Measurements from ENCODE around the genes WNT8A, CDC23, GFRA3, FAM53C and SIL1.

DNA sequence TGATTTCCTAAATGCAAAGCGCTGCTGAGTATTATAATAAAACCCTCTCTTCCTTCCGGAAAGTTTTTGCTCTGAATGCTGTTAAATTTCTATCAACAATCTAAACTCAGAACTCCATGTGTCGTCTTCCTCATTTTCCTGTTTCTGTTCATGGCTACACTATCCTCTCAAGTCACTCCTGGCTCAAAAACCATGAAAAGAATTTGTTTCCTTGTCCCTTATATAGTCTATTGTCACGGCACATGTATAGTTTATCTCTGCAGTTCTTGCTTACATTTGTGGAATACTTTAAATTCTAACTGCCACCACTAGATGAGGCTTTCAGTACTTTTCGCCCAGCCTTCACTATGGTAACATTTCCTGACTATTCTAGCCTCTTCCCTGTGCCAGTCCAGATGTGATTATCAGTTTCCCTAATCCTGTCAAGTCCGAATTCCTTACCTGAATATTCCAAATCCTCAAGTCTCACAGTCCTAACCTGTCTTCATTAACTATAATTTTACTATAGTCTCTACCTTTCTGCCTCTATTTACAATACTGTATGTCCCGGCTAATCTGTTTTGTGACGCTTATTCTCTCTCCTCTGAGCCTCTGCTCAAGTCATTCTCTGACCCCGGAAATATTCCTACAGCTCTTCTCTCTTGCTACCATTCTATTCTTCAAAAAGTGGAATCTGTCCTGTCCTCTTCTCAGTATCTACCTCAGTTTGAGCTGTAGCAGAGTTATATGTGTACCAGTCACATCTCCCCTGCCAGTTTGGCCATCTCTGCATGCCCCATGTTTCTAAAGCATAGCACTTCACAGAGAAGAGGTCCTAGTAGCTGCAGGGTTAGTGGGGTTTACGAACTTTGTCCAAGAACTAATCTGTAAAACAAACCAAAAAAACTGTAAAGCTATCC, 34.8 kb downstream of the PKD2L2 start:
- PRO-cap = no peak

- PRO-cap = no peak
Measured at GRCh38 chr5:137979472-137980103, 53.3 kb downstream of the FAM13B start.

- PRO-cap = no peak
Measured at GRCh38 chr5:138033314-138034348, 752 bp upstream of the FAM13B start.

DNA sequence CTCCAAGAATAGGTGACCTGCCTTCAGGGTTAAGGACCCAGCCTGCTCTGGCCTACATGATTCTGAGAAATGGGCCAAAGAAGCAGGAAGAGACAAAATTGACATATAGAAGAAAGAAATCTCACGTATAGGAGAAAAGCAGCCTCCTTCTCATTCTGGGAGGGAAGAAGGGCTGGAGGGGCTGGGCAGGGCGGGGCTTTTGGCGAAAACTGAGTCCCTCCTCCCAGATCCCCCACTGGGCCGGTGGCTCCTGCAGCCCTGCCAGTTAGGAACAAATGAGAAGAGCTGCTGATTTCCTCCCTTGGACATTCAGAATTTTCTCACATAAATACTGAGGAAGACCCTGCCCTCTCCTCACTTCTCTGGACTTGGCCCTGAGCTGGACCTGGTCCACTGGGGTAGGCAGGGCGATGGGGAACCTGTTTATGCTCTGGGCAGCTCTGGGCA, at the start of gene WNT8A:
Gene WNT8A, plus strand, starts transcription at position 354 of the 447 bp plus-strand sequence.
- PRO-cap = no peak

- PRO-cap = bidirectional peak, plus-strand start at chr5:138213084, minus-strand start at chr5:138213083; bidirectional peak, plus-strand start at chr5:138213575, minus-strand start at chr5:138213323; unidirectional peak, plus-strand start at chr5:138213724
Measured at GRCh38 chr5:138212912-138213917, at the start of gene CDC23. Gene CDC23, minus strand, starts transcription at chr5:138213323.

- PRO-cap = no peak
Measured at GRCh38 chr5:138241698-138242569, 28.8 kb upstream of the CDC23 start.

GRCh38 chr5:138273426-138274026, 895 bp downstream of the GFRA3 start:
- PRO-cap = no peak

- PRO-cap = no peak
Measured at GRCh38 chr5:138274027-138274862, at the start of gene GFRA3. Gene GFRA3, minus strand, starts transcription at chr5:138274621.

GRCh38 chr5:138337673-138338524, at the start of gene FAM53C:
Gene FAM53C, plus strand, starts transcription at chr5:138338266.
- PRO-cap = bidirectional peak, plus-strand start at chr5:138337755, minus-strand start at chr5:138337745; bidirectional peak, plus-strand start at chr5:138338266, minus-strand start at chr5:138337966

DNA sequence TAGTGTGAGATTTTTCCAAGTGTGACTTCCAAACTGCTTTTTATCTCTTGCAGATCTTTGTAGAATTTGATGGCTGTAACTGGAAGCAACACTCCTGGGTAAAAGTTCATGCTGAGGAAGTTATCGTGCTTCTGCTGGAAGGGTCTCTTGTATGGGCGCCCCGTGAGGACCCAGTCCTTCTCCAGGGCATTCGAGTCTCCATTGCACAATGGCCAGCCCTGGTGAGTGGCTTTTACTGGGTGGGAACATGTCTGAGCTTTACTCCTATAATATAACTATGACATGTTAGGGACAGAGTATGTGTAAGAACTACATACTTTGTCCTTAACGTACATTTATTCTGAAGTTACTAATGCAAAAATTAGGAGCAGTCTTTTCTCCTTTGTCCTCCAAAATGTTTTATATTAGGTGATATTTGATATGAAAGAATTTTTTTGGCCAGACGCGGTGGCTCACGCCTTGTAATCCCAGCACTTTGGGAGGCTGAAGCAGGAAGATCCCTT, 20.2 kb downstream of the KDM3B start:
- PRO-cap = no peak

DNA sequence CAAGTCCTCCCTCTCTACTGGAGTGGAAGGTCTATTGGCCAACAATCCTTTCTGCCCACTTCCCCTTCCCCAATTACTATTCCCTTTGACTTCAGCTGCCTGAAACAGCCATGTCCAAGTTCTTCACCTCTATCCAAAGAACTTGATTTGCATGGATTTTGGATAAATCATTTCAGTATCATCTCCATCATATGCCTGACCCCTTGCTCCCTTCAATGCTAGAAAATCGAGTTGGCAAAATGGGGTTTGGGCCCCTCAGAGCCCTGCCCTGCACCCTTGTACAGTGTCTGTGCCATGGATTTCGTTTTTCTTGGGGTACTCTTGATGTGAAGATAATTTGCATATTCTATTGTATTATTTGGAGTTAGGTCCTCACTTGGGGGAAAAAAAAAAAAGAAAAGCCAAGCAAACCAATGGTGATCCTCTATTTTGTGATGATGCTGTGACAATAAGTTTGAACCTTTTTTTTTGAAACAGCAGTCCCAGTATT, 3.0 kb downstream of the EGR1 start:
- PRO-cap = no peak

GRCh38 chr5:138529694-138530367, 13.2 kb downstream of the ETF1 start:
- PRO-cap = no peak

GRCh38 chr5:138536245-138536572, 6.8 kb downstream of the ETF1 start:
- PRO-cap = no peak

- PRO-cap = no peak
Measured at GRCh38 chr5:138726934-138727359, 26.3 kb upstream of the CTNNA1 start.

GRCh38 chr5:138752336-138752672, 921 bp upstream of the CTNNA1 start:
- PRO-cap = no peak

DNA sequence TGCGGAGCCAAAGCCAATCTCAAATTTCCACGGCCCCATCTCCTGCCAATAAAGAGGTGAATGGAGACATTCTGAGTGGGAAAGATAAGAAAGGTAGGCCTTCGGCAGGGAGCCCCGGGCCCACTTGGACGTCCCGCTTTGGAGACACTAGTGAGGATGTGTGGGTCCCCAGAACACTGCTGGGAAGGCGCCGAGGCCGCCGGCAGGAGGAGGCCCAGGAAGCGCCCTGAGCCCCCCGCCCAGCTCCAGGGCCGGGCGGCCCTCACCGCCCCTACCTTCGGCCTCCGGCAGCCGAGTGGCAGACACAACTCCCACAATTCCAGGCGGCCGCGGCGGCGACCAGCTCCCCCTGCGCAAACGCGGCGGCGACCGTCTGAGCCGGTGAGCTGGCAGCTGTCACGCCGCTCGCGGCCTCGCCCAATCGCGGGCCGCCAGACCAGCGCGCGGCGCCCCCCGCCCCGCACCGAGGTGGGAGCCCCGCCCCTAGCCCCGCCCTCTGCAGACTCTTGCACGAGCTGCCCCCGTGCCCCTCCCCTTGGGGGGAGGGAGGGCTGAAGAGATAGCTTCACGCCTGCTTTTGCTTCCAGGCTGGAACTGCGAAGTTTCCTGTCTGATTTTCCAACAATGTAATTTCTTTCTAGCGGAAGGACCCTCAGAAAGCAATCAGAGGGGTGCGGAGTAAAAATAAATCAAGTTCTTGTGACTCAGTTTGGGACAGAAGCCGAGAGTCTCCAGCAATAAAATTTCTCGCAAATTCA, at the start of gene SIL1:
Gene SIL1, minus strand, starts transcription at position 375 of the 758 bp plus-strand sequence.
- PRO-cap = bidirectional peak, plus-strand start at position 534 of the sequence, minus-strand start at position 297 of the sequence

GRCh38 chr5:139384864-139385777, 2.0 kb upstream of the SLC23A1 start:
- PRO-cap = no peak

DNA sequence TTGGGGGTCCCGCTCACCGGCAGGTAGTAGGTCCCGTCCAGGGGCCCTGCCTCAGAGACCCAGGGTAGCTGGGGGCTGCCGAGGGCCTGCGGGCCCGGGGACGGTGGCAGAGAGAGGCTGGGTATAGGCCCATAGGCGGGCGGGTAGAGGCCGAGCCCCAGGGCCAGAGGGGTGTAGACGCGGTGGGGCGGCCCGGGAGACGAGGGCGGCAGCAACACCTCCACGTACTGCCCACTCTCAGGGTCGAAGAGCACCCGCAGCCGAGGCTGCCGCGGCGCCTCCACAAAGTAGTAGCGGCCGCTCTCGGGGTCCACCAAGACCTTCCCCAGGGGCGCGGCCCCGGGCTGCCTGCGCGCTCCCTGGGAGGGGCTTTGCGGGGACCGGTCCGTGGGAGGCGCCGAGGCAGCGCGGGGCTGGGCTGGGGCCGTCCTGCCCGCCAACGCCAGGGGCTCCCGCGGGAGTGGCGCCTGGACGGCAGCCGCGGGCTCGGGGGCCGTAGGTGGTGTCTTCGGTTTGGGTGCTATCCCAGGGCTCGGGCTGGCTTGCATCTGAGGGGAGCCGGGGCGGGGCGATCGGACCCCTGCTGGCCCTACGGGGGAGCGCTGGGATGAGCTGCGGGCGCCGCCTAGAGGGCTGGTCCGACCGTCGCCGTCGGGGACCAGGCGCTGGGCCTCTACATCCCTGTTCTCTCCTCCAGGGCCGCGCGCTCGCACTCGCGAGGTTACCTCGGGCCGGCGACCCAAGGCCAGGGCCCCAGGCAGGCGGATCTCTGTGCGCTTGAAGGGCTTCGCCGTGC, 2.6 kb downstream of the PROB1 start:
- PRO-cap = bidirectional peak, plus-strand start at position 712 of the sequence, minus-strand start at position 493 of the sequence

- PRO-cap = bidirectional peak, plus-strand start at chr5:139394102, minus-strand start at chr5:139394044
Measured at GRCh38 chr5:139393950-139394560, 849 bp downstream of the PROB1 start.

DNA sequence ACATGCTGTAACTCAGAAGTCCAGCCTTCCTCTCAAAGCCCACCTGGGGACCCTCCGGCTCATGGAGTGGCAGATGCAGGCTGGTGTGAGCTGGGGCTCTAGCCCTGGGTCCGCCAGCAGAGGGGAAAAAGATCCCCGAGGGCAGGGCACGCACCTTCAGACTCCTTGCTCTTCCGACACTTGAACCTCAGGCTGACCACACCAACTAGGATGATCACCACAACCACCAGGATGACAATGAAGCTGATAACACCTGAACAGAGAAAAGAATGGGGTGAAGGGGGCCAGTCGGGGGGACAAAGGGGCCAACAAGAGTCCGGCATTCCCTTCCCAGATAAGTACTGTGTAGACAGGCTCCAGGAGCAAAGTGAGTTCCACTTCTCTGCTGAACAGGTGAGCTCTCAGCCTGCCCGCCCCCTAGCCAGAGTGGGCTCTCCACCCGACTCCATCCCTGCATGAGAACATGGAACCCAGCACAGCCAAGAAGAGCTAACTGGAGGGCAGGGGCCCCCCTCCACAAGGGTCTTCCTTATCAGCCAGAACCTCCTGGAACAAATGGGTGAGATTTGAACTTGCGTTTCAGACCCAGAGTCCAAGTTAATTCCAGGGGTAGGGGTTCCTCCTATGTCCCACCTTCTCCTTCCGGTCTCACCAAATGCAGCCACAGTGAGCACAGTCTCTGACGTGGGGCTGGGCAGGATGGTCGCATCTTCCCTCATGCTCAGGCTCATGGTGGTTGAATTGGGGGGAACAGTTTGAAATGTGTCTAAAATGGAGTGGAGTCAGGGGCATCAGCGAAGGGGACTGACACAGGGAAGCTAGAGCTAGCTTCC, 7.7 kb downstream of the ECSCR start:
- PRO-cap = no peak

All from A673 (cell line).